Skin of body (tissue), 2 donors: ENCODE data around the gene SYCP1.

DNA sequence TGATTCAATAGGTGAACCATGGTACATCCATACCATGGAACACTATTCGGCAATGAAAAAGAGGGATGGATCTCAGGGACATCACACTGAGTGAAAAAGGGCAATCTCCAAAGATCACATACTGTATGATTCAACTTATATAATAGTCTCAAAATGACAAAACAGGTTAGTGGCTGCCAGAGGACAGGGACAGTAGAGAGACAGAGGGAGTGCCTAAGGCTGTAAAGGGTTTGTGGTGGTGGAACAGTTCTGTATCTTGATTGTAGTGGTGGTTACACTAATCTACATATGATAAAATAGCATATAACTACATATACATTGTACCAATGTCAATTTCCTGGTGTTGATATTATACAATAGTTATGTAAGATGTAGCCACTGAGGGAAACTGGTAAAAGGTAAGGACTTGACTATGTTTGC is 3.7 kb downstream of the RSBN1 start:
- RAMPAGE, long total RNA: no peak

DNA sequence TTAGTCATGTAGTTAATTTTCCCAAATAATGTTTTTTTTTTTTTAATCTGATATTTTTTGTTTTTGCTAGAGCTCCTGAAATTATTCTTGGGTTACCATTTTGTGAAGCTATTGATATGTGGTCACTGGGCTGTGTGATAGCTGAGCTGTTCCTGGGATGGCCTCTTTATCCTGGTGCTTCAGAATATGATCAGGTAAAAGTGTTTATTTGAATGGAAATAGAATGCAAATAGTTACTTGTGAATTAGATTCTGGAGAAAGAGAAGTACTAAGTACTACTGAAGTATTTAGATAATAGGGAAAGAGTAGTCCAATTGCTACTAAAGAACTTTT is 23.5 kb downstream of the HIPK1 start:
- RAMPAGE, long total RNA: no peak

DNA sequence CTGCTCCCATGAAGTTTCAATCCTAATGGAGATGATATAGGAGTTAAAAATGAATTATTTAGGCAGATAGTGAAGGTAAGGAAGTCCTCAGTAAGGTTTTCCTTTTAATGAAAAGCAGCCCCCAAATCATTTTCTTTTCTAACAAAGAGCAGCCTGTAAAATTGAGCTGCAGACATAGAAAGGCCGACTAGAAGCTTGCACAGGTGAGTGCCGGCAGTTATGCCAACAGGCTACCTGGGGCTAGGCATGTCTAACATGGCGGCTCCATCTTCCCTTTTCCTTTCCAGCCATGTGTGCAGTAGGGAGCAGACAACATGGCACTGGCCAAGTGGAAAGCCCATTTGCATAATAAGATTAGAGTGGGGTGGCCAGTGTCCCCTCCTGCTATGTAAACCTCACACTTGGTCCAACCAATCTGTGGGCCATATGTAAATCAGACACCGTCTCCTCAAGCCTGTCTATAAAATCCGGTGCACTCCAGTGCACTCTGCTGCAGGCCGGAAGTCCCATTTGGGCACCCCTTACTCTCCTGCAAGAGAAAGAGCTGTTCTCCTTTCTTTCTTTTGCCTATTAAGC is 43.9 kb downstream of the OLFML3 start:
- RAMPAGE, long total RNA: no peak

GRCh38 chr1:114033095-114033701 is 53.9 kb downstream of the OLFML3 start:
- RAMPAGE, long total RNA: no peak

DNA sequence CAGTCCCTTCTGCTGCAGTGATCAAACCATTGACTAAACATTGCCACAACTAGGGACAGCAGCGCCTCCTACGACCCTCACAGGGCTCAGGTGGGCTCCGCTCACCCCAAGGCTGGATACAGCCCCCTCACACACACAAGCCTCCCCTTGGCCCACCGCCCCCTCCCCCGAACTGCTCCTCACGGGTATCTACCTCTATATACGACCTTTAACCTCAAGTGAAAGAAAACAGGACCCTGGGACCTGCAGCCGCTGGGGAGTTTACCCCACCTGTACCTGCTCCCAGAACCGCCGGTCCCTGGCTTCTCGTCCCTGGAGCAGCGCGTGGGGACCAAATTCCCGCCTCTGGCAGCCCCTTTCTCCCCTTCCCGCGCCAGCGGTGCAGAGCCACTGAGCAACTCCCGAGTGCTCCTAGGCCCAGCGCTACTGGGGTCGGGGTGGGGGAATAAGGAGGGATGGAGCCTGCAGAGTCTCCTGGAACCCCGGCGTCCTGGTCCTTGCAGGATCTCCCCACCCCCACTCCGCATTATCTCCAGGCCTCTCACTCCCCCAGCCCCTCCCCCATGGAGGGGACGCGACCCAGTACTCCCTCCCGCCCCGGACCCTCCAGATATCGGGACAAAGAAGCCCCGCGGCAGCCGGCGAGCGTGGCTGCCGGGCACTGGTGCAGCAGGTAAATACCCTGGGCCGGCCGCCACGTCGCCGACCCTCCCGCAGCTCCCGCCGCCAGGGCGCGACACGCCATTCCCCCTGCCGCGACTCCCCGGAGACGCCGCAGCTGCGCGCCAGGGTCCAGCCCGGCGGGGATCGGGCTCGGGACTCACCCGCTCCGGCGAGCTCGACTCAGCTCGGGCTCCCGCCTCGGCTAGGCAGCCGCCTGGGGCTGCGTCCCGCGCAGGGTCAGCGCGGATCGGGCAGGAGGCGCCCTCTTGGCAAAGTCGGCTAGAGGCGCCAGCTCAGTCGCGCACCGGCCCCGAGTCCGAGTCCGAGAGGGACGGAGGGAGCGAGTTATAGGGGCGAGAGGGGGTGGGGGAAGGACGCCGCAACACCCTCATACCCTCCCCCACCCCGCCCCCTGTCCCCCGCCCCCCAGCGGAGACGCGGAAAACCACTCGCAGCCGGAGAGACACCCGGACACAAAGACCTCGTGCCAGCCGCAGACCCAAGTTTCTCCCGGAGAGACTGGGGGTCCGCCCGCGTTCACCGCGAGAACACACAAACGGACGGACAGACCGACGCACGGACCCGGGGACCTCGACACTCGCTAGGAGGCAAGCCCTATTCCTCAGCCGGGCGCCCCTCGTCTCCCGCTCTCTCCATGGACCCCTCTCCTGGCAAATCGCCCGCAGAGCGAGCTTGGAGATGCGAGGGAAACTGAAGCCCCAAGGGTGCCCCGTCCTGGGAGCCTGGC is 1.2 kb downstream of the SYT6 start:
- RAMPAGE, long total RNA: no peak

DNA sequence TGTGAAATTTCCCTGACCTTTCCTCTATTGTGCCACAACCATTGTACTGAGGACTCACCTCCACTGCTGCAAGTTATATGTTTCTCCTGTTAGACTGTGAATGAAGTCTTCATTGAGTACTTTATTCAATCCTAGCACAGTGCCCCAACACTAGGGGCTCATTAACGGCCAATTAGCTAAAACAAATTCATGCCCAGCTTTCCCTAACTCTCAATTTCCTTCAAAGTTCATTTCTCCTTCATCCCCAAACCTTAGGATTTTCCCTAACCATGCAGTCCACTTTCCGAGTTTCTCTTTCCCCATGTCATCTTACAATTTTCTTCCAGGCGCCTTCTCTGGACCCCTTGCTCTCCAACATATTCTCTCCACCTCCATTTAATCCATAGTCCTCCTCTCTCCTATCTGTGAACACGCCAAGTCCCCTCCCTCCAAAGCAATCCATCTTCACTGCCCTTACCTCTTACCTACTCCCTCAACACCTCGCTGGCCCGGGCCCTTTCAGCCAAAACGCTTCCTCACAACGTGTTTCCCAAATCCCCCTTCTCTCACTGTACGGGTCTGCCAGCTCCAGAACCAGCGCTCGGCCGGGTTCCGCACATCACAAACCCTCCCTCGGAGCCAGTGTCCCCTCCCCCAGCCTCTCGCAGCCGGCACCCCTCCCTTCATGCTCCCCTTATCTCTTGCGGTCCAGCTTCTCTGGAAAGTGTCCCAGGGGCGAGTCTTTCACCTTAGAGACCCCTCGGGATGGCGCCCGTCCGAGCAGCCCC is 1.1 kb downstream of the TRIM33 start:
- RAMPAGE, long total RNA: no peak

- RAMPAGE, long total RNA: no peak
Observed at GRCh38 chr1:114593914-114594573, 12.6 kb upstream of the BCAS2 start.

GRCh38 chr1:114726072-114726769 is 9.7 kb upstream of the NRAS start:
- RAMPAGE, long total RNA: no peak

DNA sequence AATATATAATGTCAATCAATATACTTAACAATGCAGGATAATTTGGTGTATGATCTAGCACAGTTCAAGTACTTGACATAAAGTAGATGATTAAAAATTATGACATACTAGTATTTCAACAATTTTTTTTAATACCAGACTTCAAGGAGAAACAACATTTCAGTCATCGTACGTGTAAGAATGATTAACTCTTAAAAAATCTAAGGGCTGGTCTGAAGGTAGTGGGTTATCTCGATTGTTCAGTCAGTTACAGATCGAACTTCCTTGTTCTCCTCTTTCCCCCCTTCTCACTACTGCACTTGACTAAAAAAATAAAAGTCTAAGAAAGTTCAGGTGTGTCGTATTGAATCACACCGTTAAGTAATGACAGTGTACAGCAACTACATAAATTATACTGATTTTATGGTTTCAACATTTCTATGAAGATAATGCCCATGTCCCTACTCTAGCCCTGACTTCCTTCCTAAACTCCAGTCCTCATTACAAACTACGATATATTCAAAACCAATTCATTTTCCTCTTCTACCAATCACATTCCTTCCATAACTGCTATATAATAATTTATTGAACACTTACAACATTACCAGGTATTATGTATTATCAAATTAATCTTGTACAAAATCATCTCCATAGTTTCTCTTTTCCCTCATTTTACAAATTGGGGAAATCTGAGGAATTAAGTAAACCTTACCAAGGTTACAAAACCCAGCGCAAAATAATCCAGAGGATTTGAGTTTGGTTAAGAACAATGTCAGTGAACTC is 11.1 kb upstream of the NRAS start:
- RAMPAGE, long total RNA: no peak

DNA sequence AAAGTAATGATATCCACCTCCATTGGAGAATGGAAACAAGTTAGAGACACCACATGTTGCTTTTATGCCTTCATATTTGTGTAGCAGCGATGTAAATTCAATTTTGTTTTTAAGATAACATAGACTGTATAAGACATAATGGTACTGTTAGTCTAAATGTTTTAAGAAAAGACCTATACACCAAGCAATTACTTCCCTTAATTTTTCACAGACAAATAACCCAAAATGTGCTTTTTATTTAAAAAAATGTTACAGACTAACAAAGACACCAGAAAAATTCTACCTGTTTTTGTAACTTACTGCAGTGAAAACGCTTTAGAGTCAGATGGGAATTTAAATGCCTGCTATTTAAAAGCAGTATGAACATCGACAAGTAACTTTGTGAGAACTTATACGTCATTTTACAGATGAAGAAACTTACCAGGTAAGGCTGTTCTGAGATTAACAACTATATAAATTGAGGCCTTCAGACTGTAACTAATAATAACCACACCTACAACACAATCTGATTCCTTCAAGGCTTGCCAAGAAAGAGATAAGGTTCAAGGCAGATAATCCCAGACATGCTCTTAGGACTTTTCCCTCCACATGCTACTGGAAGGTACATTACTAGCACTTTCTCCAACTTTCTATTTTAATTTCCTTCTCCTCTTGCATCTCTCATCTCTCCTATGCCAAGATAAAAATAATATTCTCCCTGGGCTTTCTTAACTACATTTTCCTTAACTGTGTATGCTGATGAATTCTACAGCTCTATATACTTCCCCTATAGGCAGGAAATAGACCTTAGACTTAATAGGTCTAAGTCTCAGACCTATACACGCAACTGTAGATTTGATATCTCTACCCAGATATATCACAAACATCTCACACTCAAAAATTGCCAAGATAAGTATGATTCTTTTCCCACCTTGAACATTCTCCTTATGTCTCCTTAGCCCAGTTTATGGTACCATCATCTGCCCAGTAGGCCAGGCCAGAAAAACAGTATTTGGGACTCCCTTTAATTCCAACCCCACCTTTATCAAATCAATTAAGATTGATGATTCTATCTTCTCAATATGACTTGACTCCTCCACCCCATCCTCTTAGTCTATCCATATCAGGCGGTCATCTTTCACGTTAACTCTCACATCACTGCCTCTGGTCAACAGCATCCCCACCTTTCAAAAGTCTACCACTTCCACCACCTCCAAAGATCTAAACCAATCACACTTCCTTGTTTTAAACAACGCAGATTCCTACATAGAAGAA is 19.0 kb upstream of the NRAS start:
- RAMPAGE, long total RNA: no peak

DNA sequence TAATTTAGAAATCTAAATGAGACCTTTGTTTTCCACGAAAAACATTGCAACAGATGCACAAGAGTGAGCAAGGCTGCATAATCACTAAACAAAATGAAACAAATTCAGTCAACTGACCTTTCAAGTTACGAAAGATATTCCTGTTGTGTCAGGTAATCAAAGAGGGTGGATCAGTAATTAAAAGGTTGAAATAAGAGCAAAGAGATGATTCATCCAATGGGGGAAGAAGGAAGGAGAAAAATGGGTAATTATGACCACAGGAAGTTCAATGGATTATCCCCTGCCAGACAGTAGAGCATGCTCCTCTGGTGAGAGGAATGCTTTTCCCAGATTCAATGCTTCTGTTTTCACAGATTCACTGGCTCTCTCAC is 660 bp upstream of the CSDE1 start:
- RAMPAGE, long total RNA: no peak

- RAMPAGE, long total RNA: no peak
Observed at GRCh38 chr1:114854641-114855007, at the start of gene SYCP1. Gene SYCP1 (plus strand): TSS chr1:114854863.

GRCh38 chr1:115280166-115280605 is 57.9 kb downstream of the NGF start:
- RAMPAGE, long total RNA: no peak

- RAMPAGE, long total RNA: no peak
Observed at GRCh38 chr1:115642329-115643172, 781 bp downstream of the VANGL1 start.

GRCh38 chr1:115828134-115828873 is 12.6 kb downstream of the NHLH2 start:
- RAMPAGE, long total RNA: no peak

GRCh38 chr1:115838788-115839865 is 1.8 kb downstream of the NHLH2 start:
- RAMPAGE, long total RNA: no peak

DNA sequence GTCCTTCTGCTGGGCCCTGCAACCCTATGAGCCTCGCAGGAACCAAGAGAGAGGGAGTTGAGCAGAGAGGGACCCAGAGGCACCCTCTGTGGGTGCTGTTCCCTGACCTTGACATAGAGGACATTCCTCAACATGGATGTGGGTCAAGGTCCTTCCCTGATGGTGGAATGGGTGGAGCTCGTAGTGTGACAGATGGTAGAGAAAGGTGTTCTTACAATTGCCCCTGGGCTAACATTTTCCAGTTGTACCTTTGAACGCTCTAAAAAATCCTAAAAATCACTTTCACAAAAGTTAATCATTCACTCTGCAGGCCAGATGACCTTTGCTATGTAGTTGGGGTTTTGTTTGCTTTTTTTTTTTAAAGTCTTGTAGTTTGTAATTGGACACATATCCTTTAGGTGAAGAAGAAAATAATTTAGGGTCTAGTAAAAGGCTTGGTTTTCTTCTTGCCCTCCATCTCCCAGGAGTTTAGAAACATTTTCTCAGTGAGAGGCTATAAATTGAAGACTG is 41.9 kb downstream of the MAB21L3 start:
- RAMPAGE, long total RNA: no peak

DNA sequence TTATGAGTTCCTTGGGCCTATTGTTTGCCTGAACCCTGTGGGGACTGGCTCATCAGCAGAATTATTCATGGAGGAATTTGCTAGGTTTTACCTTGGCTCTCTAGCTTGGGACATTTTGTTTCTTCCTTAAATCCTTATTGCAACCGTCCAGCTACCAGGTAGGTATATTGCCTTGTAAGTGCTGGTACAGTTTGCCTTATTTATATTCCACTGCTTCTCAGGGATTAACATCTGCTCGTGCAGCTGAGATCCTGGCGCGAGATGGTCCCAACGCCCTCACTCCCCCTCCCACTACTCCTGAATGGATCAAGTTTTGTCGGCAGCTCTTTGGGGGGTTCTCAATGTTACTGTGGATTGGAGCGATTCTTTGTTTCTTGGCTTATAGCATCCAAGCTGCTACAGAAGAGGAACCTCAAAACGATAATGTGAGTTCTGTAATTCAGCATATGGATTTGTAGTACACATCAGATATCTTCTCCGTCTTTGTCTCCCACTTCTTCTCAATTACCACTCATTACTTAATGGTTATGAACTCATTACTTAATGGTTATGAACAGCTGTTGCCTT is 14.1 kb downstream of the ATP1A1 start:
- RAMPAGE, long total RNA: no peak

DNA sequence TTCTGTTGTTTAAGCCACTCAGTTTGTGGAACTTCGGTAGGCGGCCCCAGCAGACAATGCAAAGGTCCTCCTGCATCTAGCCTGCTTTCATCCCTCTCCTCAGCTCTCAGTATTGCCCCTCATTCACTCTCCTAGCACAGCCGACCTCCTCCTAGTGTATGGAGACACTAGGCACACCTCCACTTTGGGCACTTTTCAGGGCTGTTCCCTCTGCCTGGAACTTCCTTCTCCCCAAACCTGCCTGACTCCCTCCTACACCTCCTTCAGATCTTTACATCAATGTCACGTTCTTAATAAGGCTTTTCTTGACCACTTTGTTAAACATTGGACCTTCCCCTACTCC is 59.3 kb downstream of the ATP1A1 start:
- RAMPAGE, long total RNA: no peak

DNA sequence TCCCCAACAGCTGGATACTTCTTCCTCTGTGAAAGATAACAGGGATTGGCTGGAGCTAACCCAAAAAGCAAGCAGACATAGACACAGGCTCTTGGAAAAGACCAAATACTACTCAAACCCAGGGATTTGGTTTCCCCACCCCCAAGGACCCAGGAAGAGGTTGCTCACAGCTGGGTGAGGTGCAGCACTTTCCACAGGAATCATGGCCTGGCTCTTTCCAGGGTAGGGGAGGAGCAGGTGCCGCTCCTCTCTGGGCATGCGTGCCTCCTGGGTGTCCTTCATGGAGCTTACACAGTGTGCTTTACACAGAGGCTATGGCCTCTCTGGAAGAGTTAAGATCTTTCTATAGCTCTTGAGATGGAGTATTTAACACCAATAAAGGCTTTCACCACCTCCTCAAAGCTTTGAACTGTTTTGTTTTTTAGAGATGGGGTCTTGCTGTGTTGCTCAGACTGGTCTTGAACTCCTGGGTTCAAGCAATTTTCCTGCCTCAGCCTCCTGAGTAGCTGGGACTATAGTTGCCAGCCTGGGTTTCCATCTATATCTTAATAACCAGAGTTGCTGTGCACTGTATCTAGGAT is 88.3 kb downstream of the CD58 start:
- RAMPAGE, long total RNA: no peak